ENCODE measurements around a stretch of chr20.

DNA sequence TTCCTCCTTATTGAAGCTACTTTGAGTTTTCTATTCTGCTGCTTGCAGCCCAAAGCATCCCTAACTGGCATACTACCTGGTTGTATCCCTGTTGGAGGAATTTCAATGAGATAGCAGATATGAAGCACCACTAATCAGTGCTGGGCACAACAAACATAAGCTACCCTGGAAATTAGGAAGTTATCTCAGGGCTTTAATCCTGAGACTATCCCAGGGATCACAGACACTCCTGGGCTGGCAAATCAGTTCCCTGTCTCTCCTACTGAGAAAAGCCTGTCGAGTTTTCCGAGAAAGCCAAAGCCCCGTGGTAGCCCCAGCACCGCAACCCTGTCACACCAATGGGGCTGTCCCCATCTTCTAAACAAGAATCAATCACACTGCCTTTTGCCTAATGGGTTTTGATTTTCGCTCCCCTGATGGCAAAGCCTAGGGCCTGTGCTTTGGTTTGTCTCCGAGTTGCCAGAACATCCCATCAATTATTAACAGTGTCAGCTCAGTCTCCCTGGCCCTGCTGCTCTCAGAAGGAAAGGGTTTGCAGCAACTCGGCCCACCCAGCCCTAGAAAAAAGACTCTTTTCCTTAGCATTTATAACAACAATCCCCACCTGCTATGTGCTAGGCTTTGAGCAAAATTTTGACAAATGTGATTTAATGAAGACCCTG, 4.3 kb downstream of the KCNB1 start:
- PRO-cap, result no peak
- RAMPAGE, long total RNA, 4 experiments, result no peak in any of the 4 experiments

GRCh38 chr20:49583355-49584014, 15.5 kb upstream of the PTGIS start:
- PRO-cap, result no peak
- RAMPAGE, long total RNA, 4 experiments, result no peak in any of the 4 experiments

- PRO-cap, result no peak
- RAMPAGE, long total RNA, 4 experiments, result no peak in any of the 4 experiments
Observed at GRCh38 chr20:49585911-49586275, 18.0 kb upstream of the PTGIS start.

- PRO-cap, result no peak
- RAMPAGE, long total RNA, 4 experiments, result no peak in any of the 4 experiments
Observed at GRCh38 chr20:49588225-49588695, 20.3 kb upstream of the PTGIS start.

- PRO-cap, result no peak
- RAMPAGE, long total RNA, 4 experiments, result no peak in any of the 4 experiments
Observed at GRCh38 chr20:49596219-49596727, 28.3 kb upstream of the PTGIS start.

GRCh38 chr20:49604334-49604911, 36.5 kb upstream of the PTGIS start:
- PRO-cap, result no peak
- RAMPAGE, long total RNA, 4 experiments, result no peak in any of the 4 experiments

DNA sequence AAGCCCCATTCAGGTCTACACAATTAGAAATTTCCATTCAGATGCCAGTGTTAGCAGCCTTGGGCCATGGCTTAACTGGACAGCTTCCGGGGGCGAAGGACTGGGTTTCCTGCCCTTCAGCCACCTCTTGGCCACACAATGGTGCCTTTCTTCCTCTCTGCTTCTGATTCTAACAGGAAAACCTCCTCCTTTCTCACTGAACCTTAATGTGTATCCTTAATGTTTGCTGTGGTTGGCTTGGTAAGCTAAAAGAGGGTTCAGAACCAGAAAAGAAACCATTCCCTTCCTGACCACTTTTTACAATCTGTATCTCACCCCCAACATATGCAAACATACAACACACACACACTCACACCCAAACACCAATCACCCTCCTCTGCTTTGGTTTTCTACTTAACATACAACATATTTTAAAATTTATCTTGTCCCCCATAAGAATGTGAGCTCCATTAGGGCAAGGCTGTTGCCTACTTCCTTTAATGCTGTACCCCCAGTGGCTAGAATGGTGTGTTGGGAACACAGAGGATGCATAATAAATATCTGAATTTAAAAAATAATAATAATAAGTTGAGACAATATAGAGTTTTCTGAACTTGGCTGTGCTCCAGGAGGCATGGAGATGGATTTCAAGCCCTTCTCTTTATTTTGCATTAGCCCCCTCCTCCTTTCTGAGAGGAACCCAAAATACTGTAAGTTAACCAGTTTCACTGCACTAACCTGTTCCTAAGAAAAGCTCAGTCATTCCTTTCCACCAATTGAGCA, 51.6 kb downstream of the B4GALT5 start:
- PRO-cap, result no peak
- RAMPAGE, long total RNA, 4 experiments, result no peak in any of the 4 experiments

DNA sequence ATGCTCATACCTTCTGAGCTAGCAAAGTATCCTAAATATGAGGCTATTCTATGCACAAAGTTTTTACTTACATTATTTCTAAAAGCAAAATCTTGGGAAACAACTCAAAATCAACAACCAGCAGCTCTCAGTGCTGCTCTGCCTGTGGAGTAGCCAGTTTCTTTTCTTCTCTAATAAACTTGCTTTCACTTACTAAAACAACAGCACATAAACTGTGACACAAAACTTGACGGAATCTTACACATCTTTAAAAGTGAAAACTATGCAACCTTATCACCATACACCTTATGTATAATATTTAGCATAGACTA, 43.8 kb downstream of the B4GALT5 start:
- PRO-cap, result no peak
- RAMPAGE, long total RNA, 4 experiments, result no peak in any of the 4 experiments

GRCh38 chr20:49701277-49701791, 12.3 kb downstream of the B4GALT5 start:
- PRO-cap, result no peak
- RAMPAGE, long total RNA, 4 experiments, result no peak in any of the 4 experiments

DNA sequence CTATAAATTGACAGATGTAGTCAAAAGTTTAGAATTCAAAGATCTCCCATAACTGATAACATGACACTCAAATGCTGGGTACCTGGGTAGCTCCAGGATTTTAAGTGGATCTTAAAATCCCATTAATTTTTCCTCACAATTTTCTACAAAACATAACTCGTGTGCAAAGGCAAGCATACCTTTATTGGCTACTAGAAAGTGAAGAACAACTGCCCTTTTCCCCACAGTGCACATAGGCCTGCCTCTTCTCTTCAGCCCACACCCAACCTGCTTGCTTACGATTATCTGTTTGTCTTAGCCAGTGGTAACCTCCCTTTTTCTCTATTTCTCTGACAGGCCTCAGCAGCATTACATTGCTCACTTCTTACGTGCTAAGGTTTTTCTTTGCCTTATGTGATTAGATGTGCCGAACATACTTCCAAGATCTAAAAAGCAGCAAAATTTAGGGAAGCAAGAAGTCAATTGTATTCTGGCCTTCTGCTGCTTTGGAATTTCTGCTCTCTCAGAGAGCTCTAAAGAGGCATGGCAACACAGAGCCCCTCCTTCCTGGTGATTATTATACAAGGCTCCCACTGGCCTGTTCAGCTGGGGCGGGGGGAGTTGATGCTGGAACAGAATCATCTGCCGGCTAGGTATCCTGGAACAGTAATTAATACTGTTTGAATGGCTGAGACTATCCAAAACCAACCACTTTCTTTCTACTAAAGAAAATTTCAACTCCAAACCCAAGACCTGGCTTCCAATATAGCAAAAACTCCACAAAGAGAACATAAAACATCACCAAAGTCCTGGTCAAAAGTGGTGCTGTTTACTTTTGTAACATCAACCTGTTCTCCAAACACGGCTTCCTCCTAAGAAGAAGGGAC, 7.0 kb downstream of the B4GALT5 start:
- PRO-cap, result no peak
- RAMPAGE, long total RNA, 4 experiments, result no peak in any of the 4 experiments

DNA sequence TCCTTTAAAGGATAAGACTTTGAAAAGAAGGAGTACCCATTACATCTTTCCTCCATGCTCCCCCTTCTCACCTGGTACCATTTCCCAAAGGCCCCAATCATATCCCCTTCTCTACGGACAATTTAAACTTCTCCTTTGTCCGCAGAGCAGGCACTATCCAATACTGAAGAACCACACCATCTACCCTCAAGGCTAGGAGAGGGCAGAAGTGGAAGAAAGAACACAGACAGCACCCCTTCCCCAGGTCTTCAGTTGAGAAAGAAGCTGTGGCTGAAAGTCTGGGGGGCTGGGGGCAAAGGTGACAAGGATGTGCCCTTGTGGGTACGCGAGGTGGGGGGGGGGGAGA, 1.2 kb downstream of the B4GALT5 start:
- PRO-cap, result no peak
- RAMPAGE, long total RNA, 4 experiments, result no peak in any of the 4 experiments

- PRO-cap, result no peak
- RAMPAGE, long total RNA, 4 experiments, result start-site peak on the minus strand in 1 of 4 experiments, at chr20:49775370-49775375 at its widest, 16 reads per replicate
Observed at GRCh38 chr20:49775163-49775736, 37.4 kb upstream of the SLC9A8 start.

GRCh38 chr20:49860800-49861250, 48.2 kb downstream of the SLC9A8 start:
- PRO-cap, result no peak
- RAMPAGE, long total RNA, 4 experiments, result no peak in any of the 4 experiments

DNA sequence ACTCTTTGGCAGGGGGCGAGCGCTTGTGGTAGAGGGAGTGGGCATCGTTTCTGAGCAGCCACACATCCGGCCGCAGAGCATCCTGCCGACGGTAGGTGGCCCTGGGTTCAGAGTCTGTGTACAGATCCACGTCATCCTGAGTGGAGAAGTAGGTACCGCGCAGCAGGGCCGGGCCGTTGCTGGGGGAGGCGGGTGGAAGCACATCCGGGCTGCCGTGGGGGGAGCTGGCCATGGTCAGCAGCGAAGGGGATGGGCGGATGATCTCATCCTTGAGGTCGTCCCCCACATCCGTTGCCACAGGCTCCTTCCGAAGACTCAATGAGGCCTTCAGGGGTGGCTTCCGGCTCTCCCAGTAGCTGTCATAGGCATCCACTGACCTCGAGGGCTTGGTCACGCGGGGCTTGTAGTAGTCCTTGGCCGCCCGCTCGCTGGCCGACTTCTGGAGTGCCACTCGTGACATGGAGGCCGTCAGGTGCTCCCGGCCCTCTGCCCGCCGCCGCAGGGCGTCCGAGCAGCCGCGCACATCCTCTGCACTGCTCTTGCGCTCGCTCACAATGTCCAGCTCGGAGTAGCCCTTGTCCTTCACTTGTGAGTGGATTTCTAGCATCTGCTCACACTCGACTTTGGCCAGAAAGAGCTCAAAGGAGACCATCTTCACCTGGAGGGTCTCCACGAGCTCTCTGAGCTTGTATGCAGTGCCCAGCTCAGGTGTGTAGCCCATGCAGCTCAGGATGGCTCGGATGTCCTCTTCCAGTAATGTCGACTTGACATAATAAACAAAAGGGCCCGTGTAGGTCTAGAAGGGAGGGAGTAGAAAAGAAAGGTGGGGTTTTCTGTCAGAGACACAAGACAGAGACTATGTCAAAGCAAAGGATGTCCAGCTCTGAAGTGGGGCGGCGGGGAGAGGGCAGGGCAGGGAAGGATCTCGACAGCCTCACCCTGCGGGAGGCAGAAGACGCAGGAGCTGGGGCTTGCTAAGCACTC, 9.0 kb downstream of the SPATA2 start:
- PRO-cap, result no peak
- RAMPAGE, long total RNA, 4 experiments, result no peak in any of the 4 experiments

- PRO-cap, result no peak
- RAMPAGE, long total RNA, 4 experiments, result no peak in any of the 4 experiments
Observed at GRCh38 chr20:49908213-49908656, 7.1 kb downstream of the SPATA2 start.

DNA sequence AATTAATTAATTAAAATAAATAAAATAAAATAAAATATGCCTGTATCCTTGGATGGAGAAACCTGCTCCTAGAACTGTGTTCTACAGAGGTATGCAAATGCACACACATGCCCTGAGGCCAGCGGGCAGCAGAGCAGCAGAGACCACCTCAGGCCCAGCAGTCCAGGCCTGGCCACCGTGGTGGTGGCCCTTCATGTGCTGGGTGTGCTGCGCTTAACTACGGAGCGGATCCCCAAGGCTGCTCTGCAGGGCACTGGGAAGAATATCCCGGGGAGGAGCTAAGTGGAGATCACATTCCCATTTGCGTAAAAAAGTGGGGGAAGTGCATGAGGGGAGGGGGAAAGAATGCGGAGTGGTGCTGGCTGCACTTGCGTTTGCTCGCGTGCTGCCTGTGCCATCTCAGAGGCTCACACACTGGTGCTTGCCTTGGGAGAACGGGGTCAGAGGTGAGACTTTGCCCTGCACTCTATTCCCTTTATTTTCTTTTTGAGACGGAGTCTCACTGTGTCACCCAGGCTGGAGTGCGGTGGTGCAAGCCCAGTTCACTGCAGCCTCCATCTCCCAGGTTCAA, 37.4 kb downstream of the UBE2V1 start:
- PRO-cap, result no peak
- RAMPAGE, long total RNA, 4 experiments, result no peak in any of the 4 experiments

DNA sequence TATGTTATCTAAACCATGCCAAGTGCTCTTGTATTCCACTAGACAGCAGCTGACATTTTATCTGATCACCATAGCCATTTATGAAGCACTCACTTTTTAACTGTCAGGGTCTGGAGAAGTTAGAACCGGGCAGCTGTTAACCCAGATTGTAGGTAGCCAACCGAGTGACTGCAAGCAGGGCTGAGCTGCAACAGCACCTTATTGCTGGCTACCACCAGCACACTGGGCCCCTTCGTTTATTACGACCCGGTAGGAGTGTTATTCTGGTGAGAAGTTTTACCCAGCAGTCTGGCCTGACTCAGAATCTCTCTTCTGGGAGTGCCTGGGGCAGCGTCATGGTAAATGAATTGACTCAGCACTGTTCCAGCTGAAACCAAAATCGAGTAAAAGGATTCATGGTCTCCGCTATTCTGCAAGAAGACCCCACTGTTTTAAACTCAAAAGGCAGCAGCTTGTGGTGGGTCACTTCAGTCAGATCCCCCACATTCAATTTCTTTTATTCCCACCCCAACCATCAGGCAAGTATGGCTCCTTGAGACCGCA, 1.7 kb downstream of the UBE2V1 start:
- PRO-cap, result no peak
- RAMPAGE, long total RNA, 4 experiments, result no peak in any of the 4 experiments

DNA sequence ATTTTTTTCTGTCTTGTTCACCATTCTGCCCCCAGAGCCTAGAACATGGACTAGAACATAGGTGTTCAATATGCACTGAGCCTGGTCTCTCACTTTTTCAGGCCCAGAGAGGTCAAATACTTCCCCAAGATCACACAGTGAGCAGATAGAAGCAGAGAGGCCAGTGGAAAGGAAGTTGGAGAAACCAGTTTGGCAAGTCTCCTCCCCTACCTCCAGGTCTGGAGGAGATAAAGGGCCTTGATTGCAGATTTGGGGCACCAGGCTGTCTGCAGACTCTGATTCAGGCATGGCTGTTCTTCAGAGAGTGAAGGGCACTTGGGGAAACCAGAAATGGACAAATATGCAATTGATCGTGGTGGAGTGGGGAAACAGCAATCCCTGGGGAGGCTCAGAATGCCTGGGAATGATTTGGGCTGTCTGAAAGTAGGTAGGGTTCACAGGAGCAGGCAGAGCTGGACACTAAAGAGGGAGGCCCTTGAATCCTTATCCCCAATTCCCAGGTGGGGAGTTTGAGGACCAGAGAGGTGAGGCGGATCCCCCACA, 2.5 kb downstream of the PEDS1 start:
- PRO-cap, result no peak
- RAMPAGE, long total RNA, 4 experiments, result no peak in any of the 4 experiments

GRCh38 chr20:50191484-50191703, 764 bp downstream of the CEBPB start:
- PRO-cap, result no peak
- RAMPAGE, long total RNA, 4 experiments, result no peak in any of the 4 experiments

- PRO-cap, result no peak
- RAMPAGE, long total RNA, 4 experiments, result no peak in any of the 4 experiments
Observed at GRCh38 chr20:50226260-50227085, 35.8 kb downstream of the CEBPB start.